Jurkat, Clone E6-1 (cell line): ENCODE measurements around a stretch of chr9.

DNA sequence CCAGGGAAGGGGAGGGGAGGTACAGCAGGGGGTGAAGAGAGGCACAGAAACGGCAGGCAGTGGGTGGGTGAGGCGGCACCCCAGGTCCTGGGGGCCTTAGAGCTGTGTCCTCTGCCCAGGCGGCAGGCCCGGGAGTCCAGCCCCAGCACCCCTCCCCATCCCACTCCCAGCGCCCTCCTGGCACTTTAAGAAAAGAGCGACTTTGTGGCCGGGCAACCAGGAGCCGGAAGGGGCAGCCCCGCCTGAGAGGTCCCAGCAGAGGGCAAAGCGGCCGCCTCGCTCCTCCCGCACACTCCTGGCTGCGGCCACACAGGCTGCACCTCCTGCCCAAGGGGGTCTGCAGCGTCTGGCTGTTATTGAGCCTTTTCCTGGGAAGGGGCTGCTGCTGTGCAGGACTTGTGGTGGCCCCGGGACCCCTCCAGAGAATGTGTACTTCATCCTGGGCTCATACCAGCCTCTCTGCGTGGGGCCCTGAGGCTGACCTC lies 42.6 kb downstream of the NACC2 start:
- RRBS, result no CpG with 5 or more reads among the region's 17 CpGs

DNA sequence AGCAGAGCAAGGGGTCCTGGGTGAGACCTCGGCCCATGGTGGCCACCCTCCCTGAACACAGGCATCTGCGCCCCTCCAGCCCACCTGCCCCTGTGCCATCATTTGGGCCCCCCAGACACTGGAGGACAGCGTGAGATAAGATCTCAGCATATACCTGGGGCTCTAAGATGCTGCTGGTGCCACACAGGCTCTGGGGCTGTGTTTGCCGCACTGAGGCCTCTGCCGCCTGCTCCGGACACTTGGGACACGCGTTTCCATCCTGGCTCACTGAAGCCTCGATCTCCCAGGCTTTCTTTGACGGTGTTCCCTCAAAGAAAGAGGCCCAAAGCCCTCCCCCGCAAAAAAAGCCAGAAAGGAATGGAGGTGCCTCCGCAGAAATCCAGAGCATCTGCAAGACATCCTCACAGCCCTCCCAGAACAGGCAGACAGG lies 3.4 kb downstream of the TMEM250 start:
- RRBS, result no CpG with 5 or more reads among the region's 12 CpGs

GRCh38 chr9:136310487-136311221 lies 6.8 kb upstream of the CCDC187 start:
- RRBS, result no CpG with 5 or more reads among the region's 28 CpGs

DNA sequence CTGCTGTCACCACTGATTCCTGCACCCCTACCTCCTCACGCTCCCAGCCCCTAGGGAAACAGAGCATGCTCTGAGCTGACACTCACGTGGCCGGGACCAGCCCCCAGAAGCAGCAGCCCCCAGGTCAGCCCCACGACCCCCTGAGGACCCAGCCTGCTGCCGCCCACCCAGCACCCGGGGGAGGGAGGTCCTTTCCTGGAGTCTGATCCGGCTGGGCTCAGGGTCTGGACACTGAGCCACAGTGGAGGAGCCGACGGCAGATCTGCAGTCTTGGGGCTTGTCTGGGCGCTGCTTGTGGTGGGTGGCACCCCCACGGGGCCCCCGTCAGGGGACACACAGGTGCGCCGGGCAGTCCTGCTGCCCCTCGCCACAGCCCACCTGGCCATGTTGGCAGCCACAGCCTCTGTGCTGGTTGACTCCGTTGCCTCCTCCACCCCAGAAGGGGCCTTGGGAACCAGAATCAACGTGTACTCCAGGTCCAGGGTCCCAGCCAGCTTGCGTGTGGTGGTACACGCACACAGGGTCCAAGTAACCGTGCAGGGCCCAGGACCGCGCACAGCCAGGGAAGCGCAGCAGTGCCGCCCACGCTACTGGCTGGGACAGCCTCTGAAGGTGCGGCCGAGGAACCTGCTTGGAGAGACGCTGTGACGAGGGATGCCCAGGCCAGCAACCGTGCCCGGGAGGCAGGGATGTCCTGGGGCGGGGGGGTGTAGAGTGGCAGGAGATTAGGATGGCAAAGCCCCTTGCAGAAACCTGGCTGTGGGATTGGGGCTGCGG lies 3.6 kb downstream of the DNLZ start:
- RRBS, result 45% methylated on average over 3 of the region's 33 CpGs

GRCh38 chr9:136403346-136403970 lies 3.5 kb upstream of the SNAPC4 start:
- RRBS, result no CpG with 5 or more reads among the region's 11 CpGs

GRCh38 chr9:136447322-136448113 lies 7.9 kb upstream of the INPP5E start:
- RRBS, result no CpG with 5 or more reads among the region's 22 CpGs

DNA sequence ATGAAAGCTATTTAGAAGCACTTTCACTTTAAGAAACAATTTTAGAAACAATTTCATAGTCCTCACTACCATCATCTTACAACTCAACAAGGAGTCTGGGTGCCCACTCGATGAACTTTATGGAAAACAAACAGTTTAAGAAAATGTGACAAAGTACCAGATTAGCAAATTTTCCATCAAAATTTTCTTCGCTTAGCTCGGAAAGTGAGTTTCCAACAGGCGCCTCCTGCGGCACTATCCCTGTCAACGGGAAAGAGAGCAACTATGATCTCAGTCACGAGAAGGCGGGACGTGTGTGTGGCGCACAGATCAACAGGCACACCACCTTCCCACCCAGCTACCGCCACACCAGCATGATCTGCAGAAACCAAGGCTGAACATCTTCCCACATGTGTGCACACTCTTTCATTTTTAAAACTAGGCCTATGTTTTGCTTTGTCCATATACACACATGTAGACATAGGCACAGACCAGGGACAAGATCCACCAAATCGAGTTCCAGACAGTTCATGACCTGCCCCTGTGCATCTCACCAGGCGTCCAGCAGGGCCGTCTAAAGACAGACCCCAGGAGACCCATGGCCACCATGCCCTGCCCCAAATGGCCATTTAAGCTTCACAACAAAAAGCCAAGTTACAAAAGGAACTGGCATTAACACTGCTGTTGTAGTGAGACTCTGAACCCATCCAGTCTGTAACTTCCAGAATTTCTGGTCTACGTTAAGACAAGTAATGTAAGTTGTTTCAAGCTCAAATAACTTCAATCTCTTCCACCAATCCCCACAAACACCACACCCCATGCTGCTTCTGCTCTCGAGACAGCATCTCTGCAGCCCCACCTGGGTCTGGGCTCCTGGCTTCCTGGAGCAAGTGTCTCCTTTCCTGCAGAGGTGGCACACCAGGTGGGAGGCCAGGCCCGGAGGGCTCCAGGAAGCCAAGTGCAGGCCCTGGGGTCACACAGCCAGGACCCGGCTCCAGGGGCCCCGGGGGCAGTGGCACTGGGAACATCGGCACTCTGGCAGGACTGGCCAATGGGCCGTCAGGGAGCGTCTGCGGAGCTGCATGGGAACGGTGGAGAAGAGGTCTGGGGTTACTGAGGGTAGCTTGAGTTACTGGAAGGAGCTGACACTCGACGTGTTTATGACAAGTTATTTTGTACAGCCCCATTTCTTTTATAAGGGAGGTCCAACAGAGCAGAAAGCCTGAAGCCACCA lies 14.0 kb upstream of the INPP5E start:
- RRBS, result 77% methylated on average over 2 of the region's 26 CpGs

- RRBS, result no CpG with 5 or more reads among the region's 19 CpGs
These were observed 12.8 kb downstream of the SEC16A start for GRCh38 chr9:136469975-136470528.

- RRBS, result no CpG with 5 or more reads among the region's 55 CpGs
These were observed 30.2 kb downstream of the NOTCH1 start for GRCh38 chr9:136515328-136516401.

DNA sequence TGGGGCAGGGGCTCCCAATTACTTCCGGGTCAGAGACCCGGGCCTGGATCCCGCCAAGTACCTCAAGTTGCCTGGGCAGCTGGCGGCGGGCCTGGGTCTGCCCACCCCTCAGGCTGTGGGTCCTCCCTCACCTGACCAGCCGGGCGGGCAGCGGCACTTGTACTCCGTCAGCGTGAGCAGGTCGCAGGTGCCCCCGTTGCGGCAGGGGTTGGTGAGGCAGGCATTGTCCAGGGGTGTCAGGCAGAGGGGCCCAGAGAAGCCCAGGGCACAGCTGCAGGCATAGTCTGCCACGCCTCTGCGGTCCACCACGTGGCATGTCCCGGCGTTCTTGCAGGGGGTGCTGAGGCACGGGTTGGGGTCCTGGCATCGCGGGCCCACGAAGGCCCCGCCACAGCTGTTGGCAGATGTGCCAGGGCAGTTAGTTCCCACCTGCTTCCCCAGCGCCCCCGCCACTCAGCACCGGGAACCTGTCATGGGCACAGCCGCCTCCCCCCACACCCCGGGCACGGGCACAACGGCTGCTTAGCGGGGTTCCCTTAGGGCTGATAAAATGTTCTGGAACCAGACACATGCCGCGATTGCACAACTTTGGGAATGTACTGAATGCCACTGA lies 22.2 kb downstream of the NOTCH1 start:
- RRBS, result 89% methylated on average over 2 of the region's 33 CpGs

DNA sequence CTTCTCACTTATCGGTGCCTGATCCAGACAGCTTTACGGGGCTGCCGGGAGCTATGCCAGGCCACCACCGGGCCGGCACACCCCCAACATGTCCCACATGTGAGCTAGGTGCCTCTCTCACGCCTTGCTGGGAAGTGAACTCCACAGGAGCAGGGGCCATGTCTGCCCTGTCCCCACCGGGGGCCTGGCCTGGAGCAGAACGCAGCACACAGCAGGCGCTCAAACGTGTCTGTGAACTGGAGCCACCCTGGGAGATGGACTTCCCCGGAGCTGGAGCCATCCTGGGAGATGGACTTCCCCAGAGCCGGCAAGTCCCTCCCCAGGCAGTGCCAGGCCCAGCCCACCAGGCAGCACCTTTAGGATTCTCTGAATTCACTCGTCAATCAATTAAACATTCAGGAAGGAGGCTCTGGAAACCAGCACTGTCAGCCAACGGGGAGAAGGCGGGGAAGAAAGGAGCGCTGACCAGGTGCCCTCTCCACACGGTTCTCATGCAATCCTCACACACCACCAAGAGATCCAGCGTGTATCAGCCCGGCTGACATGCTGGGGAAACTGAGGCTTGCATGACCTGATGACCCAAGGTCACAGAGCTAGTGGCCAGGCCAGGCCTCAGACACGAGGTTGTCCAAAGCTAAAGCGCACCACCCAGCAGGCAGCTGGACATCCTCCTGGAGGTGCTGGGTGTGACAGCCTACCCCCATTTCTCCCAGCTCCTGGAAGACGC lies 5.6 kb downstream of the NOTCH1 start:
- RRBS, result 62% methylated on average over 3 of the region's 22 CpGs

DNA sequence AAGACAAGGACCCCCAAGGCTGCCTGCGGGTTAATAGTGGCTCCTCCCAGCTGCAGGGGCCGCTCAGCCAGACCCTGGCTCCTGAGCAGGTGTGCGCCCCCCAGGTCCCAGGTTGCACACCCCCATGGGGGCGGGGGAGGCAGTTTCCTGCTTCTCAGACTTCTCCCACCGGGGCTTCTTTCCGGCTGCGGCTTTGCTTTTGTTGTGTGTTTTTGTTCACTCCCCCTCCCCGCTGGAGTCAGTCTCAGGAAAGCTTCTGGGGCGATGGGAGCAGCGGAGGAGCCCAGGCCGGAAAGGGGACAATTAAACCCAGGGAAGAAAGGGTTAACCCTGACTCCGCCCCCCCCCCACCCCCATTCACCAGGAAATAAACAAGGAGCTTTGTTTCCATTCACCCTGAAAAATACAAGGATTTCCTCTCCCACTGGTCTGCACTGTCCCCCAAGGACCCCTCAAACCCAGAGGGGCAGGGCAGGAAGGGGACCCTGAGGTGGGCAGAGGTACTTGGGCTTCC lies 42.3 kb upstream of the NOTCH1 start:
- RRBS, result no CpG with 5 or more reads among the region's 12 CpGs

GRCh38 chr9:136634734-136635229 lies 27.9 kb upstream of the EGFL7 start:
- RRBS, result no CpG with 5 or more reads among the region's 9 CpGs

DNA sequence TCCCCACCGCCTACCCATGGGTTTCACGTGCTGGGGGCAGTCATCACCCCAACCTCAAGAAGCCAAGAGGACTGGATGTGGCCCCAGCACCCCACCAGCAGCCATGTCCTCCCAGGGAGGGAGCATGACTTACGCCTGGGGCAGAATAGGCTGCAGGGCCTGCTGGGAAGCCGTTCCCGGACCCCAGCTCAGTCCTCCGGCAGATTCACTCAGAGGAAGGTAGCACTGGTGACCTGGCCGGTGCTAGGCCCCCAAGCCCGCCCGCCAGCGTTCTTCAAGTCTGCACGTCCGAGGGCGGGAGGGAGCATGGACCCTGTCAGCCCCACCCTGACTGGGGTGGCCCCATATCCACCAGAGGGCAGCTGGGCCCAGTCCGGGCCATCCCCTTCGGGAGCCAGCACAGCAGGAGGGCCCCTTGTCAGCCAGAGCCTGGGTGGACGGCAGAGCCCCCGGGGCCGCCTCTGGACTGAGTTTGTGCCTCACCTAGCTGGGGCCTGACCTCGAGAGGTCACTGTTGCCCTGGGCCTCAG lies 16.9 kb upstream of the EGFL7 start:
- RRBS, result 82% methylated on average over 4 of the region's 19 CpGs

DNA sequence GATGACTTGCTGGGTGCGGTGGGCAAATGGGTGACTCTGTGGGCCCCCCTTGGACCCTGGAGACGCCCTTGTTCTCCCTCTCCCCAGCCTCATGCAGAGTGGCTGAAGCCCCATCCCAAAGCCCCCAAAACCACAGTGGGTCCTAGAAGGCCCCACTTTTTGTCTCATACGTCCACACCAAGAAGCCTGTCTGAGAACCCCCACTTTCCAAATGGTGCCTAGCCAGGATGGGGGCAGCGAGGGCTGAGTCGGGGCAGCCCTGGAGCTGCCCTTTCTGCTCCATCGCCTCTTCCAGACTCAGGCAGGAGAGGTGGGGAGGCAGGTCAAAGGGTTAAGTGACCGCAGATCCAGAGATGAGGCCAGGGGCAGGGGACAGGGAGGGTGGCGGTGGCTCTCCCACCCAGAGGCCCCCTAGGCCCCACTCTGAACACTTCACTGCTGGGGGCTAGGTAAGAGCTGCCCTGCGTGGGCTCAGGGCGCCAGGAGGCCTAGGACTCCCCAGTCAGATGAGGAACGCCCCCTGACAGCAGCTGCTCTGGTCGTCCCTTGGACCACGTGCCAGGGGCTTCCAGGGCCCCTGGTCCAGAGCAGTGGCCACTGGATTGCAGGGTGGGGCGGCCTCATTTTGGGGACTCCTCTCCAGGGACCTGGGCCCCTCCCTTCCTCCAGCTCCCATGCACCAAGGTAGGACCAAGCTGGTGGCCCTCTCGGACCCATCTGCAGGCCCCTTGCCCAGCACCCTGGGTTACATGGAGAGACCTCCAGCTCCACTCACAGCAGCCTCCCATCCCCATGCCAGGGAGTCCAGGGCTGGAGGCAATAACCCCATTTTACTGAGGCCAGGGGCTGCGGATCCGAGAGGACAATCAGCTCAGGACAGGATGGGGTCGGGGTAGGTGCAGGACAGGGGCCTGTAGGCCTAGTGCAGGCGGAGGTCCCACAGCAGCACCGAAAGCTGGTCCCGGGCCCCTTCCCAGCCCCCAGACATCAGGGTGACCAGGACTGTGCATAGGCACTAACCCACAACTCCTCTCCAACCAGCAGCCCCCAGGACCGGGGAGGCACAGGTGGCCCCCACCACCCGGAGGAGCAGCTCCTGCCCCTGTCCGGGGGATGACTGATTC lies 1.3 kb downstream of the EGFL7 start:
- RRBS, result 60% methylated on average over 3 of the region's 24 CpGs

DNA sequence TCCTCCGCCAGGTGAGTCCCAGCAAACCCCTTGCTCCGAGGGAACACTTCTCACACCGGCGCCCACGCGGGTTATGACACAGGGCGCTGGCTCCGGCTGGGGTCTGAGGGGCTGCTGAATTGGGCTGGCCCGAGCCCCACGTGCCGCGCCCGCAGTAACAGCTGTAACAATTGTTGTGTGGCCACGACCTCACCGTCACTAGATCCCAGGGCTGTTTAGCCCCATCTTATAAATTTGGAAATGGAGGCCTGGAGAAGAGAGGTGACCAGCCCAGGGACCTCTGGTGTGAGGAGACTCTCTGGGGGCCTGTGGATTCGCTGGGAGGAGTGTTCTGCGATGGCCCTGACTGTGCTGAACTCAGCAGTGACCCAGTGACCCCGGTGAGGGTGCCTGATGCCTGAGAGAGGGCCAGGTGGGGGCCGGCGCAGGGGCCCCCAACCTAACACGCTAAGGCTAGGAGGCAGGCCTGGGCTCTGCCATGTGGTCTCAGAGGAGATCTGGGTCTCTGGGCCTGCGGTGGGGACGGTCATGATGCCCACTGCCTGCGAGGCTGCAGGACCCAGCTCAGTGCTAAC lies 2.1 kb downstream of the EGFL7 start:
- RRBS, result 93% methylated on average over 8 of the region's 24 CpGs

- RRBS, result 88% methylated on average over 13 of the region's 44 CpGs
These were observed 10.2 kb downstream of the AGPAT2 start for GRCh38 chr9:136676861-136677615.

DNA sequence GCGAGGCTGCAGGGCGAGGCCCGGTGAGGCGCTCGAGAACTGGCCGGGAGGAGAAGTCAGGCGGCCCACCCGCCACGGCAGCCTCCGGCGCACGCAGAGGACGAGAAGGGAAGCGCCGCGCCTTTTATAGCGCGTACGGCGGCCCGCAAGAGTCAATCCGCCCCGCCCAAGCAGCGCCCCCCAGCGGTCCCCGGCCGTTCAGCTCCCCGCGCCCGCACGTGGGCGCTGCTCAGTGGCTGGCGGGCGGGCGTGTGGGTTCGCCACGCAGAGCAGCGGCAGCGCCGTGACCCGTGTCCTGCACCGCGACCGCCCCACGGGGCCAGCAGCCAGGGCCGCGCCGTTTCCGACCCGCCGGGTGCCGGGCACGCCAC lies 14.7 kb downstream of the LCN10 start:
- RRBS, result 2% methylated on average over 5 of the region's 53 CpGs

- RRBS, result no CpG with 5 or more reads among the region's 39 CpGs
These were observed 1.7 kb downstream of the LCN10 start for GRCh38 chr9:136740833-136741726.

DNA sequence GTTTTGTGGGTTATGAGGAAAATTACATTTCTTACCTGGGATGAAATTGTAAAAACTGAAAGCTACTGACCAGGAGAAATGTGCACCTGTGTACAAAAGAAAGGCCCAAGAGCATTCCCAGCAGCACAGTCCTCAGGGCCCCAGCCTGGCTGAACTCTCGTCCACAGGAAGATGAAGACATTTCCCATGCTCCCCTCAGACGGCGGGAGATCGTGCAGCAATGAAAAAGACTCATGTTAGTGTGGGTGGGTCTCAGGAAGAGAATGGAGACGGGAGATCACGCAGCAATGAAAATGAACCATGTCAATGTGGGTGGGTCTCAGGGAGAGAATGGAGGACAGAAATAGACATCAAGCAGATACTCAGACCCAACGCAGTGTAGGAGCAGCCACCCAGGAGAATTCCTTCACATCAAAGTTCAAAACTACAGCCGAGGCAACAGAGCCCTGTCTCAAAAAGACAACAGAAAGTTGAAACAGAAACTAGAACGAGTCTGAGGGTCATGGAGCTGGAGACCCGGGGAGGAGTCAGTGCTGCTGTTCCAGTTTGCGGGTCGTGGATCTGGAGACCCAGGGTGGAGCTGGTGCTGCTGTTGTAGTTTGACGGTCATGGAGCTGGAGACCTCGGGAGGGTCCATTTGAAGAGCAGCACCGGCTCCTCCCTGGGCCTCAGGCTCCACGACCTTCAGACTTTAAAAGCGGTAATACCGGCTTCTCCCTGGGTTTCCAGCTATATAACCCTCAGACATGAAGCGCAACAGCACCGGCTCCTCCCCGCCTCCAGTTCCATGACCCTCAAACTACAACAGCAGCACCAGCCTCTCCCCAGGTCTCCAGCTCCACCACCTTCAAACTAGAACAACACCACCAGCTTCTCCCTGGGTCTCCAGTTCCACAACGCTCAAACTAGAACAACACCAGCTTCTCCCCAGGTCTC lies 12.9 kb upstream of the LCN15 start:
- RRBS, result 87% methylated on average over 6 of the region's 22 CpGs